Ovary (tissue), 7 donors: ENCODE measurements around a stretch of chr10.

DNA sequence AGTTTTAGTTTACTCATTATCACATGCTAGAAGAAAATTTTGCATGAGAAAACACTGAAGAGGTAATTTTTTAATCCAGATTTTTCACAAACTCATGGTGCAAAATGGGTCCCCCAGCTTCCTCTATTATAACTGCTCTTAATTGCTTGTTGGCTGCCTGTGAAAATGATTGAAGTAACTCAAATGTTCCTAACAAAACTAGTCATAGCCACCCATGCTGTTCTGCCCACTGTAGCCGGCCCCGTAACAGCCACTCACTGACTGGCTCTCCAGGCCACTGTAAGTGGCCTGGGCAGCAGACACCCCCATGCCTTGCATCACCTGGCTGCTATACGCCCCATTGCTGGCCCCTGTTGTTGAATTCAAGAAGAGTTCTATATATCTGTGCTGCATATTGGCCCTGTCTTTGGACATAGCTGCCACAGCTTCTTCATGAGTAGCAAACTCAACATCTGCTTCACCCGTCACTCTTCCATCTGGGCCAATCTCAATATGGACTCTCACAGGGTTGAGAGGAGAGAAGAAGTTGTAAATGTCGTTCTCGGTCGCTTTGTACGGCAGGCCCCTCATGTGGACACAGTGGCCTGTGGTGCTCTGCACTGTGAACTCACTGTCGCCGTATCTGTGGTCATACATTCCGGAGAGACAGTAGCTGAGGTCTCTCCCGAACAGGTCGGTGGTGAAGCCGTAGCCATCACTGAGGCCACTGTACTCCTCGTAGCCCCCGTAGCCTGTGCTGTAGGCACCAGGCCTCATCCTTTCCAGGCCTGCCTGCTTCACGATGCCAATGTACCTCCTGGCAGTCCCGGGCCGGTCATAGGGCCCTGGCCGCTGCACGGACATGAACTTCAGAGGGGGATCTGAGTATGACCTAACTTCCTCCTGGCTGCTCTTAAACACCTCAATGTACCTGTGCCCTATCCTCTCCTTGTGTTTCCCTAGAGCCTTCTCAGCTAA is 15.3 kb downstream of the FXYD4 start:
- PRO-cap, 7 experiments, result no peak in any of the 7 experiments
- RAMPAGE, long total RNA, 2 experiments, result no peak in any of the 2 experiments

DNA sequence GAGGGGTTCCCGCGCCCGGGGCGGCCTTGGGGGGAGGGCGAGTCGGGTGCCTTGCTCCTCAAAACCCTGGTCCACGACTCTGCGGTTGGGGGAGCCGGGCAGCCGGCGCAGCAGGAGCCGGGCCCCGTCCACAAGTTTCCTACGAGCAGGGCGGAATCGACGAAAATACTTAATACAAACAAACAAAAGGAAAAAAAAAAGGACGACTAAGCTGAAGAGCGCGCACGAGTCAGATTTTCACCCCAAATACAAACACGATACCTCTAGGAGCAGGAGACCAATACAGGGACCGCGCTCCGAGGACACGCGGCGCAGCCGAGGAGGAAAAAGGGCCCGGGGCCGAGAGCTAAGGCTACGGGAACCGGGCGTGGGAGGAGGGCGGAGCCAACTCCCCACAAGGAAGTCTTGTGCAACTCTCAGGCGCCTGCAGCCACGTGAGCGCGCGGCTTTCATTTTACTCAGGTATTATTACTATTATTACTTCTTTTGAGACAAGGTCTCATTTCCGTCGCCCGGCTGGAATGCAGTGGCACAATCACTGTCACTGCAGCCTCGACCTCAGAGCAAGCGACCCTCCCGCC is 1.4 kb downstream of the HNRNPF start:
- PRO-cap, 7 experiments, result peak in 7 of 7 experiments; most common plus-strand start position 280 of the sequence (in 2); most common minus-strand start position 323 of the sequence (in 6)
- RAMPAGE, long total RNA, 2 experiments, result start-site peak on the minus strand in 2 of 2 experiments, centred at positions 345 to 347 of the sequence, 416 to 543 reads per replicate

DNA sequence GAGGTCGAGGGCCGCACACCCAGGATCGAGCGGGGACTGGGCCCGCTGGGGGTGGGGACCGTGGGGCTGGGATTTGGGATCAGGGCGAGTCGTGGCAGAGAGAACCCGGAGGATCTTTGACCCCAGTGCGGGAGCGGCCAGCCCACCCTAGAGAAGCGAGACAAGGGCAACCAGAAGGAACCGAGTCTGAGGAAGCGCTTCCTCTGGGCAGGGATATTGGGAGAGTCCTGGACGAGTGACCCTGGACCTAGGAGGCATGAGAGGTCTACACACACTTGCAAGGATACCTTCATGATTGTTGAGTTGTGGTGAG is 341 bp downstream of the ZNF487 start:
- PRO-cap, 7 experiments, result peak in 2 of 7 experiments; most common plus-strand start position 173 of the sequence (in 1); most common minus-strand start position 188 of the sequence (in 2)
- RAMPAGE, long total RNA, 2 experiments, result no peak in any of the 2 experiments

GRCh38 chr10:44249343-44250137 is 135.4 kb downstream of the CXCL12 start:
- PRO-cap, 7 experiments, result no peak in any of the 7 experiments
- RAMPAGE, long total RNA, 2 experiments, result no peak in any of the 2 experiments

GRCh38 chr10:44882376-44882575 is 28.9 kb upstream of the TMEM72 start:
- PRO-cap, 7 experiments, result no peak in any of the 7 experiments
- RAMPAGE, long total RNA, 2 experiments, result no peak in any of the 2 experiments

- PRO-cap, 7 experiments, result no peak in any of the 7 experiments
- RAMPAGE, long total RNA, 2 experiments, result no peak in any of the 2 experiments
Measured at GRCh38 chr10:44935328-44936361, 24.0 kb upstream of the RASSF4 start.

DNA sequence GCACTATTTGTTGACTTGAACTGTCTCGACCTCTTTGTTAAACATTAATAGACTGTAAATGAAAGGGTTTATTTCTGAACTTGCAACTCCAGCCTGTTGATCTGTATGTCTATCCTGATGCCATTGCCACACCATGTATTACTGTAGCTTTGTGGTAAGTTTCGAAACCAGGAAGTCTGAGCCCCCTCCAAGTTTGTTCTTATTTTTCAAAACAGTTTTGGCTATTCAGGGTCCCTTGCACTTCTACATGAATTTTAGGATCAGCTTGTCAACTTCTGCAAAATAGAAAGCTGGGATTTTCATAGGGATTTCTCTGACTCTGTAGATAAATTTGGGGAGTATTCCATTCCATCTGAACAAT is 19.5 kb upstream of the RASSF4 start:
- PRO-cap, 7 experiments, result no peak in any of the 7 experiments
- RAMPAGE, long total RNA, 2 experiments, result no peak in any of the 2 experiments

DNA sequence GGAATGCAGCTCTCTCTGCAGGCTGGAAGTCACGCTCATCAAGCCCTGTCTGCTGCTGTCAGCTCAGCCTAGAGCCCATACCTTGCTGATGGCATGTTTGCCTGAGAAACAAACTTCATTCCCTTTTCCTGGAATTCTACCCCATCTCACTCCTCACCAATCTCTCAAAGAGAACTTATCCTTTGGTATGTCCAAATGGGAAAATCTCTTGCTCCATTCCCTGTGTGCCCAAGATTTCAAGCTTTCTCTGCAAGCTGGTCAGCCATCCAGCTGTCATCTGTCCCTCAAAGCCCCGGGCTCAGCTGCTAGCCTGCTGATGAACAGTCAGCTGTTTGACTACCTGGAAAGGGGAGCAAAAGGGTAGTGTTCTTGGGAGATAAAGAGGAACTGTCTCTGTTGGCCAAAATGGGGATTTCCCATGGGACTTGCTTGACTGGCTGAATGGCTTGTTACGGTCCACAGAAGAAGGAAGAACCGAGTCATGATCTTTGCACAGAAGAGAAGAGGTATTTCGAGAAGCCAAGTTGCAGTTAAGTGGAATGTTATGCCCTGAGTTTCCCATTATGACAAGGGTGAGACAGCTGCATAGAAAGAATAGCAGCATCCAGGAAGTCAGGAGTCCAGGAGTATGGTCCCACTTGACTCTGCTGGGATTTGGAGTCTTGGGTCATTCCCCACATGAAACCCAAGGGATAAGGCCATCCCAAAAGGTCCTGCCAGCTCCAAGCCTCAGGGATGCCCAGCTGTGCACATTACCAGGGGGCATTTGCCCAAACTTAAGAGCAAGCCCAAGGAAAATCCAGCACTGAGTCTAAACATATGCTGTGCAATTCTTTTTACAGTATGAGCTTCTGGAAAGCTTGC is 11.8 kb upstream of the RASSF4 start:
- PRO-cap, 7 experiments, result no peak in any of the 7 experiments
- RAMPAGE, long total RNA, 2 experiments, result no peak in any of the 2 experiments

- PRO-cap, 7 experiments, result peak in 2 of 7 experiments; most common plus-strand start chr10:44974230 (in 1); most common minus-strand start chr10:44974307 (in 1)
- RAMPAGE, long total RNA, 2 experiments, result no peak in any of the 2 experiments
Measured at GRCh38 chr10:44973173-44974444, 5.0 kb downstream of the DEPP1 start.

- PRO-cap, 7 experiments, result peak in 7 of 7 experiments; most common plus-strand start chr10:45000504 (in 7); most common minus-strand start chr10:45000311 (in 1)
- RAMPAGE, long total RNA, 2 experiments, result no peak in any of the 2 experiments
Measured at GRCh38 chr10:45000011-45000626, 604 bp upstream of the ZNF22 start.

GRCh38 chr10:45372920-45373501 is 1.0 kb upstream of the ALOX5 start:
- PRO-cap, 7 experiments, result no peak in any of the 7 experiments
- RAMPAGE, long total RNA, 2 experiments, result no peak in any of the 2 experiments

GRCh38 chr10:45420319-45421027 is 46.5 kb downstream of the ALOX5 start:
- PRO-cap, 7 experiments, result peak in 4 of 7 experiments; most common minus-strand start chr10:45420665 (in 4)
- RAMPAGE, long total RNA, 2 experiments, result no peak in any of the 2 experiments

GRCh38 chr10:45445302-45445974 is 71.4 kb downstream of the ALOX5 start:
- PRO-cap, 7 experiments, result no peak in any of the 7 experiments
- RAMPAGE, long total RNA, 2 experiments, result no peak in any of the 2 experiments

GRCh38 chr10:45673260-45673592 is 654 bp upstream of the ZFAND4 start:
- PRO-cap, 7 experiments, result no peak in any of the 7 experiments
- RAMPAGE, long total RNA, 2 experiments, result no peak in any of the 2 experiments

- PRO-cap, 7 experiments, result no peak in any of the 7 experiments
- RAMPAGE, long total RNA, 2 experiments, result no peak in any of the 2 experiments
Measured at GRCh38 chr10:45974099-45974422, 1.8 kb downstream of the TIMM23 start.

GRCh38 chr10:46002787-46003848 is 27.3 kb downstream of the NCOA4 start:
- PRO-cap, 7 experiments, result no peak in any of the 7 experiments
- RAMPAGE, long total RNA, 2 experiments, result no peak in any of the 2 experiments

DNA sequence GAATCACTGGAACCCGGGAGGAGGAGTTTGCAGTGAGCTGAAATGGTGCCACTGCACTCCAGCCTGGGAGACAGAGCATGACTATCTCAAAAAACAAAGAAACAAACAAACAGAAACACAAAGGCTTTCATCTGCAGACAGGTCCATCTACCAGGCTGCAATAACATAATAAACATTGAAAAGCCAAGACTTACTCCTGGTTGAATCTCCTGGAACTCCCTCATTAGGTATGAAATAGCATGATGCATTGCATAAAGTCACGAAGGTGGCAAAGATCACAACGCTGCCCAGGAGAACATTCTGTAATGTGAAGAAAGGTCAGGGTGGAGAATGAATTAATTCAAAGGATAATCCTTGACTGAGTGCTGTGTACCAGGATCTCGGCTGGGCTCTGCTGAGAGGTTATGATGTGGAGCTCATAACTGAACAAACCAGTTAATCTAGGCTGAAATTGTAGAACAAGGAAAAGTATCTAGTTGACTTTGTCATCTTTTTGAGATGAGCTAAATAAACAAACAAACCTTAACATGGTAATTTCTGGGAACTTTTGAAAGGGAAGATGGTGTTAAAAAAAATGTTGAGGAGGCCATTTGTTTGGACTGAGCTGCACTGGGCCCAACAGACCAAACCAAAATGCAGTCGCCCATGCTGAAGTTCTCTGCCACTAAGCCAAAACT is 6.1 kb downstream of the MSMB start:
- PRO-cap, 7 experiments, result no peak in any of the 7 experiments
- RAMPAGE, long total RNA, 2 experiments, result no peak in any of the 2 experiments

- PRO-cap, 7 experiments, result no peak in any of the 7 experiments
- RAMPAGE, long total RNA, 2 experiments, result no peak in any of the 2 experiments
Measured at GRCh38 chr10:46268496-46268908, 18.3 kb upstream of the ANTXRL start.

- PRO-cap, 7 experiments, result peak in 1 of 7 experiments; most common minus-strand start chr10:46283009 (in 1)
- RAMPAGE, long total RNA, 2 experiments, result no peak in any of the 2 experiments
Measured at GRCh38 chr10:46282750-46283461, 3.9 kb upstream of the ANTXRL start.

DNA sequence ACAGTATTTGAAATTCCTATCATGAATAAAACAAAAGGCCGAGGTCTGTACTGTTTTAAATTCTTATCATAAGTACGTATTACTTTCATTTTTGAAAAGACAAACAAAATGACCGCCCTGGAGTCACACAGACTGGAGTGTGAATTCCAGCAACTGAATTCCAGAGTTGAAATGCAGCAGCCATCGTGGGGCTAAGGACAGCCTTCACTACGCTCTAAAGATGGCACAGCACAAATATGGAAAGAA is 16.5 kb downstream of the GPRIN2 start:
- PRO-cap, 7 experiments, result no peak in any of the 7 experiments
- RAMPAGE, long total RNA, 2 experiments, result no peak in any of the 2 experiments